Spinal cord (tissue), 3 donors: ENCODE results near the gene SLC24A4.

GRCh38 chr14:91009094-91009489, 51.3 kb downstream of the RPS6KA5 start:
- PRO-cap: no peak
- RAMPAGE, long total RNA: no peak

GRCh38 chr14:91075581-91075831, 15.1 kb upstream of the RPS6KA5 start:
- PRO-cap: no peak
- RAMPAGE, long total RNA: no peak

GRCh38 chr14:91108779-91109717, 4.8 kb upstream of the DGLUCY start:
- PRO-cap: no peak
- RAMPAGE, long total RNA: no peak

DNA sequence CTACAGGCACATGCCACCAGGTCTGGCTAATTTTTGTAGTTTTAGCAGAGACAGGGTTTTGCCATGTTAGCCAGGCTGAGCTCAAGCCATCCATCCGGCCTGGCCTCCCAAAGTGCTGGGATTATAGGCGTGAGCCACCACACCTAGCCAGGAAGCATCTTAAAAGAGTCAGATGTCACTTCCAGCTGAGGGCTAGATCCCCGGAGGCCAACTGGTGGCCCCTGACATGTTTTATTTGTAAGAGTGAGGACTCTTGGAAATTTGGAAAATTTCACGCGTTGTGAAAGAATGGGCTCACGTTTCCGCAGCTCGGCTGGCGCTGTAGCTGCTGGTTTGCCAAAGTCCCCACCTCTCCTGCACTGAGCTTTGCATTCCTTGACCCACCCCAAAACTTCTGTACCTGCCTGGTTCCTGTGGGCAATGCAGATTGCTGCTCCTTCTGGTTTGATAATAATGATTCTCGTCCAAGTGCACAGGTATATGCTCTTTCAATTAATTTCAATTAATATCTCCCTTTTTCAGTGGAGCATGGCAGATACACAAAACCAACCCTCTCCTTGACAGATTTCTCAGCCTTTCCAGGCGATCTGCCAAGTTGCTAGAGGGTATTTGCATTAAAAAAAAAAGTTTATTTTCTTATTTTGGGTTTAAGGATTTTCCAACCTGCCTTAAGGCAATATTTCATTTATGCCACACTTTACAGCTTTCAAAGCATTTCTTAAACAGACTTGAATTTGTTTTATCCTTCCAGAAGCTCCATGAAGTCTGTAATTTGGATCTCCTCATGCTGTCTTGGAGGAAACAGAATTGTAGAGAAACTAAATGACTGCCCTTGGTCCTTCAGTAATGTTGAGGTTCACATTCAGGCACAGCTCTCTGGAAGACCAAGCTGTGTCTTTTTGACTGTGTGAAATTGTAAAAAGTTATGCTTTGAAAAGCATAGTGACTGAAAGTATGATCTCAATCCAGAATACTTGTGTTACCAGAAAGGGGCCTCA, 2.0 kb downstream of the DGLUCY start:
- PRO-cap: no peak
- RAMPAGE, long total RNA: no peak

DNA sequence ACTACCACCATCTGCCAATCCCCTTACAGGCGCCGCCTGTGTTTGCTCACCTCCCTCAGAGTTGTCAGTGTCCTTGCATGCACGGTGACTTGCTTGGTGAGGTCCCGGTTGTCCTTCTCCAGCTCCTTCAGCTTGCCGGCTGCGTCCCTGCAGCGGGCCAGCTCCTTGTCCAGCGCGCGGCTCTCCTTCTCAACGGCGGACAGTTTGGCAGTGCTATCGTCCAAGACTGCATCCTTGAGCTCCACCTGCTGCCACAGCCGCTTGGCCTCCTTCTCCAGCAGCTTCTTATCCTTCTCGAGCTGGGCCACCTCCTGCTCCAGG, 68.5 kb upstream of the GPR68 start:
- PRO-cap: no peak
- RAMPAGE, long total RNA: no peak

- PRO-cap: no peak
- RAMPAGE, long total RNA: no peak
These were observed 9.3 kb downstream of the CCDC88C start for GRCh38 chr14:91408127-91408926.

GRCh38 chr14:91464334-91465597, 45.3 kb downstream of the PPP4R3A start:
- PRO-cap: no peak
- RAMPAGE, long total RNA: no peak

DNA sequence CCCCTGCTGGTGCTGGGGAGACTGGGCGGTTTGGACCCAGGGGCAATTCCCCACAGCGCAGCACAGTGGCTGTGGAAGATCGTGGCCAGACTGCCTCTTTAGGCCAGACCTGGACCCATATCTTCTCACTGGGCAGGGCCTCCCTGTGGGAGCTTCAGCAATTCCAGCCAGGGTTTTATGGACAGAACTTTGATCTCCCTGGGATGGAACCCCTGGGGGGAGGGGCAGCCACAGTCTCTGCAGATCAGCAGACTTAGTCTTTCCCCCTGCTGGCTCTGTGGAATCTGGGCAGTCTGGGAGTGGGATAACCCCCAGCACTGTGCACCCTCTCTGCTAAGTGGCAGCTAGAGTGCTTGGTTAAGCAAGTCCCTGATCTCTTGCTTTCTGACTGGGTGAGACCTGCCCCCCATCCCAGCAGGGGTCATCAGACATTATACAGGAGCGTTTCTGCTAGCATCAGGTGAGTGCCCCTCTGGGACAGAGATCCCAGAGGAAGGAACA, 44.9 kb upstream of the PPP4R3A start:
- PRO-cap: no peak
- RAMPAGE, long total RNA: no peak

GRCh38 chr14:91655172-91655402, 76.8 kb downstream of the CATSPERB start:
- PRO-cap: no peak
- RAMPAGE, long total RNA: no peak

- PRO-cap: no peak
- RAMPAGE, long total RNA: no peak
These were observed 1.3 kb downstream of the TC2N start for GRCh38 chr14:91865826-91866709.

DNA sequence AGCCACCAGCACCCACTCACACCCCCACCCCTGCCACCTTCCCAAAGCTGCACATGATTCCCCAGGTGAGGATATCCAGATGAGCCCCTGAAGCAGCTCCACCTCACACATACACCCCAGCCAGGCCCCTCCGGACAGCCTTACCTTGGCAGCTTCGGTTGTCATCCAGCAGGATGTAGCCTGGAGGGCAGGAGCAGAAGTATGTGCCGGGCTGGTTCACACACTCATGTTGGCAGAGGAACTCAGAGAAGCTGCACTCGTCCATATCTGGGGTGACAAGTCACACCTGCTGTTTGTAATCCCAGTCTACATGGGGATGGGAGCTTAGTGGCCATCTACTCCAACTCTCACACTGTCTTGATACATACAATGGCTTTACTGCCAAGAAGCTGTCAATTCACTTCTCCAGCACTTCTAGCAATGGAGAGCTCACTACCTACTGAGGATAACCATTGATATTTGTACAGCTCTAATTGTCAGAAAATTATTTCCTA, 15.5 kb upstream of the TC2N start:
- PRO-cap: no peak
- RAMPAGE, long total RNA: no peak

DNA sequence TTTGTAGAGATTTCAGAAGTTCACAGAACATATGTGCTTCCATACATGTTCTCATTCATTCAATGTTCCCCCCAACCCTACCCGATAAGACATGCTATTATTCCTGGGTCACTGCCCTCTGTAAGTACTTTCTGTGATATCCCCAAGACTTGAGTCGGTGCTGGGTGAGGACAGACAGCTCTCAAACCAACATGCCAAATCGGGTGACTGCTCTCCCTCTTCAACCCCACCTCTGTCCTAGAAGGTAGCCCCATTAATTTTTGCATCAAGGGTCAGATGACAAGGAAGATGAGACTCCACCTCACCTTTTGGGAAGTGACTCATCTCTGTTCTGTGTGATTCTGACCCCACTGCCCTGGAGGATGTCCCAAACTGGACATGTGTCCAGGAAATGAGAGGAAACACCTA, 19.4 kb upstream of the TC2N start:
- PRO-cap: no peak
- RAMPAGE, long total RNA: no peak

- PRO-cap: no peak
- RAMPAGE, long total RNA: no peak
These were observed 27.7 kb downstream of the FBLN5 start for GRCh38 chr14:91919809-91920211.

- PRO-cap: no peak
- RAMPAGE, long total RNA: no peak
These were observed 5.2 kb downstream of the CPSF2 start for GRCh38 chr14:92126735-92127551.

GRCh38 chr14:92322824-92323908, at the start of gene SLC24A4:
SLC24A4 (plus strand) TSS chr14:92323165.
- PRO-cap: no peak
- RAMPAGE, long total RNA: no peak

DNA sequence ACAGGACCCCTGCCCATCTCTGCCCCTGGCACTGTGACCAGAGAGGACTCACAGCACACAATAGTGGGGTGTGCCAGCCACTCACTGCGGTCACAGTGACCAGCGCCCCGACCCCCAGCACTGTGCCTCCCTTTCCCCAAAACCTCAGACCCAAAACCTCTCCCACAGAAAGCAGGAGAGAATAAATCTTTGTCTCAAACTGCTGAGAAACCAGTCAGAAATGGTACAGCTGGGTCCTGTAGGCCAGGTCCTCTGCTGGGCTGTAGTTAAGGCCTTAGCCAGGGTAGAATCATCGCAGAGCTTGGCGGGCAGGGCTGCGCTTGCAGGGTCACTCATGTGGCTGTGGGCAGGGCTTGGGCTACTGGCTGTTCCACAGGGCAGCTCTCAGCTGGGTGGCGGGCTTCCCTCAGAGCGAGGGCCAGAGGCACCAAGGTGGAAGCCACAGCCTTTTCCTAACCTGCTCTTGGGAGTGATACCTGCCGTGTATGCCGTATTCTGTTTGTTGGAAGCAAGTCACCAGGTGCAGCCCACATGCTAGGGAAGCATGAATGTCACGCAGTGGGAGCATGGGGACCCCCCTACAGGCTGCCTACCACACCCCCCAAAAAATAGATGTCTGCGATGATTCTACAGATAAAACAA, 69.9 kb upstream of the RIN3 start:
- PRO-cap: no peak
- RAMPAGE, long total RNA: no peak

DNA sequence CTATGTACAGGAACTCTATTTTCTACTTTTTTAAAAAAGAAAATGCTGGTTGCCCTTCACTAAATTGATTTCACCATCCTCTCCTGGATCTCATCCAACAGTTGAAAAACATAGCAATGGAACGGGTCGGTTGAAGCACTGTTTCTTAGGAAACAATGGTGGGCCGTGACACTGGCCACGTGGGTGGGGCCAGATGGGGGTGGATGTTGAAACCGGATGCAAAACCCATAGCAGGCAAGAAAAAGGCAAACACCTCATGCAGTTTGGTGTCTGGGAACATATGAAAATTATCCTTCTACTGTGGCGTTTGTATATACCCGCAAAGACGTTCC, 37.8 kb upstream of the RIN3 start:
- PRO-cap: no peak
- RAMPAGE, long total RNA: no peak

DNA sequence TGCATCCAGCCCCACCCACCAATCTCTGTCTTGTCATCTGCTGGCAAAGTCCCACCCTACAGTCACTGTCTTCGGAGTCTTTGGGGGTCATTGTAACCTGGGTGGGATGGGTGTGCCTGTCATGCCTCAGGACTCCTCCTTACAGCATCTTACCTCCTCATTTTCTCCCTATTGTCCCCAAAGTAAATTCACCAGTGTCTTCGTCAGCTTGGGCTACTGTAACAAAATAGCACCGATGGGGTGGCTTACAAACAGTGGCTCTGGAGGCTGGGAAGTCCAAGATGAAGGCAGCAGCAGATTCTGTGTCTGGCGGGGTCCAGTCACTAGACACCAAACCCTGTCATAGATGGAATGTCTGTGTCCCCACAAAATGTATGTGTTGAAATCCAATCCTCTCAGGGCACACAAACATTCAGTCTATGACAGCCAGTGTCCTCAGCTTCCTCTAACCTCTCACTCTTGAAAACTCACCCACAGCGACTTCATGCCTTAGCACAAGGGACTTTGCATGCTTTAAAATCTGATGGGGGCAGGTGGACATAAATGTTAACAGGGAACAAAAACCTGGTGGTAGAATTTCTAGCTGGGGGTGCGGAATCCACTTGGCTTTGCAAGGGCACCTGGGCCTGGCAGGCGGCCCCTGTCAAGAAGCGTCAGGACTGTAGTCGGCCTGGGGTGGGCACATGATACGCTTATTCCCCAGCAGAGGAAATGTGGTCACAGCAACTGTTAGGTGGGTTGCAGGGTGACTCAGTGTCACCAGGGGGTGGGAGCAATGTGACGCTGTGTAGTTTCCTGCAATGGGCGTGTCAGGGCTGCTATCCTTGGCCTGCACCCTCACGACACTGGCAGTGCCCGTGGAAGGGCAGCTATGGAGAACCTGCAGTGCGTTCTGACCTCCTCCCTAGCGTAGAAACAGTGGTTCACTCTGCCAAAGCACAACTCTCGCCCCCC, 17.6 kb downstream of the RIN3 start:
- PRO-cap: no peak
- RAMPAGE, long total RNA: no peak

DNA sequence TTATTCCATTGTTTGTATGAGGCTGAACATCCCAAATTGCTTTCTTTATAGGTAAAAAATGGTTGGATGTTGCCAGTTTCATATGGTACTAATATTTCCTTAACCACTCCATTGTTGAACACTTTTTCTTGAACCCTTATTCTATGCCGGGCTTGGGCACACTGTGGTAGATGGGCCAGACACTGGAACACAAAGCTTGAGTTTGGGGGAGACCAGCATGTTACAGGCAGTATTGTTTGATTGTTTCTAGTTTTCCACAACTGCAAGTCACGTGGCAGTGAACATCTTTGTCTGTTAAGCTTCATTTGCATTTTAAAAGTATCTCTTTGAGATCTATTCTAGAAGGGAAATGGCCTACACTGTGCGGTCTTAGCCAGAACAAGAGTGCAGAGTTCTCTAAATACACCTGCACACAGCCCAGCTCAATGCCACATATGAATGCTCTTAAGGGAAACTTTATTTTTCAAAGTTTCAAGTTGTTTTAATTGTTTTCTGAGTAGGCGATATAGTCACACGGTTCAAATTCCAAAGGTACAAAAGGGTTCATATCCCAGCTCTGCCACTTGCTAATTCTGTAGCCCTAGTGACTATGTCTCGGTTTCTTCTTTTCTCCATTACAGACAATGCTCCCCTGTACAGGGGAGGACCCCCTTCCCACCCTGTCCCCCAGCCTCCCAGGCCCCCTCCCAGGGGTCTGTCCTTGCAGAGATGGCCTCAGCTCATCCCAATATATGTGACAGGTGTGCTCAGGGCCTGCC, 24.9 kb downstream of the RIN3 start:
- PRO-cap: no peak
- RAMPAGE, long total RNA: no peak

GRCh38 chr14:92577233-92577914, 63.8 kb downstream of the RIN3 start:
- PRO-cap: no peak
- RAMPAGE, long total RNA: no peak